Epithelial cell of alveolus of lung (primary cell): ENCODE results near the genes CKS2, SECISBP2 and GADD45G.

DNA sequence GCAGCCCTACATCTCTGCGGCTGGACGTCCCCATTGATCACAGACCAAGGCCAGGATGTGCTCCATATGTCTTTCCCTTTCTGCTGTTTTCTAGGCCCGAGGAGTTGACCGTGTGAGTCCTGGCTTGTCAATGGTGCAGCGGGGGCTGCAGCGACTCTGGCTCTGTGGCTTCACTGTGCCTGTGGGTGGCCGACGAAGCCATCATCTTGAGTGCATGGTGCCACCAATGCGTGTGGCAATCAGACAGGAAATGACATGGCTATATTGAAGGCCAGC lies 67.8 kb upstream of the S1PR3 start:
- RAMPAGE, long total RNA, result no peak
- RRBS, result no CpG with 5 or more reads among the region's 9 CpGs

GRCh38 chr9:89176066-89176329 lies 2.6 kb downstream of the SHC3 start:
- RAMPAGE, long total RNA, result no peak
- RRBS, result no CpG with 5 or more reads among the region's 4 CpGs

DNA sequence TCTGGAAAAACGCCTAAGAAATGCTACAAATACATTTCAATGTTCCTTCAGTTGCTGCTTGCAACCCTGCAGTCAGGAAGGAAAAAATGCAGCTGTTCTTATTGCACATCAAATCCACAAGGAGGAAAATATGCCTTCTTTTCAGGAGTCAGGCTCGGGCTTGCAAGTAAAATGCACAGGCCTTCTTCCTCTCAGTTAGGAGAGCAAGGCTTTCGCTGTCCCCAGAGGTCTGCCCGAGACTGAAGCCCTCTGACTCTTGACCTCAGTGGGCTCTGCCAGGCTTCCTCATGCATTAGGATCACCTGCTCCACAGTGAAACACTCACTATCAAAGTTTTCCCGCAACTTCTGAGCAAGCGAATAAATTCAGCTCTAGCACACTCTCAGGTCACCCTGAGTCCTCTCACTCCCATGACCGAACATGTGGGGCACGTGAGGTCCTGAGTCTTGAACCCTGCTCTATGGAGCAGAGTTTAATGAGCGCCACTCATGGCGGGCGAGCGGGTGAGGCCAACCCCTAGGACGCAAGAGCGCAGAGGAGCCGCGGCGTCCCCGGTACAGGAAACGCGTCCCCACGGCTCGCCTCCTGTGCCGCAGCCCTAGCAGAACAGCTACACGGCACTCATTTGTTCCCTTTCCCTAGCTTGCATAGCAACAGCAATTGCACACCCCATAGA lies 1.1 kb upstream of the SHC3 start:
- RAMPAGE, long total RNA, result no peak
- RRBS, result no CpG with 5 or more reads among the region's 24 CpGs

- RAMPAGE, long total RNA, result no peak
- RRBS, result 1% methylated on average over 32 of the region's 75 CpGs
These were observed at the start of gene CKS2 for GRCh38 chr9:89311085-89311914. CKS2 (plus strand) TSS chr9:89311195.

GRCh38 chr9:89318313-89319193 lies at the start of gene SECISBP2:
SECISBP2 (plus strand) TSS chr9:89318500.
- RAMPAGE, long total RNA, result start-site peak on the plus strand at chr9:89318488-89318555, 107 and 174 reads in 2 replicates
- RRBS, result 1% methylated on average over 19 of the region's 89 CpGs

DNA sequence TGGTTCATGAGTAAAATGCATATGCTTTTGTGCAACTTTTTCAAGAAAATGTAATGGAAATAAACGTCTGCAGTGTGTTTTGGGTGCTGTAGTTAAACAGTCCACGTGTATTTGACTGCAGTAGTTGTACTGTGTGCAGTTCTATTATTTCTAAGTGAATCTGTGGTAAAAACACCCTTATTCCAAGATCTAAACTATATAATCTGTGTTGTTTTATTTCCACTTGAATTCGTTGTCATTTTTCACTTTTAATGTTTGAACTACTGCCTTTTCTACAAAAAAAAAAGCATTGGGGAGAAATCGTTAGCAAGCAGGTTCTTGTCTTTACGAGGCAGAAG lies 863 bp downstream of the SECISBP2 start:
- RAMPAGE, long total RNA, result no peak
- RRBS, result no CpG with 5 or more reads among the region's 5 CpGs

- RAMPAGE, long total RNA, result no peak
- RRBS, result no CpG with 5 or more reads among the region's 12 CpGs
These were observed 72.8 kb downstream of the SECISBP2 start for GRCh38 chr9:89391006-89391583.

DNA sequence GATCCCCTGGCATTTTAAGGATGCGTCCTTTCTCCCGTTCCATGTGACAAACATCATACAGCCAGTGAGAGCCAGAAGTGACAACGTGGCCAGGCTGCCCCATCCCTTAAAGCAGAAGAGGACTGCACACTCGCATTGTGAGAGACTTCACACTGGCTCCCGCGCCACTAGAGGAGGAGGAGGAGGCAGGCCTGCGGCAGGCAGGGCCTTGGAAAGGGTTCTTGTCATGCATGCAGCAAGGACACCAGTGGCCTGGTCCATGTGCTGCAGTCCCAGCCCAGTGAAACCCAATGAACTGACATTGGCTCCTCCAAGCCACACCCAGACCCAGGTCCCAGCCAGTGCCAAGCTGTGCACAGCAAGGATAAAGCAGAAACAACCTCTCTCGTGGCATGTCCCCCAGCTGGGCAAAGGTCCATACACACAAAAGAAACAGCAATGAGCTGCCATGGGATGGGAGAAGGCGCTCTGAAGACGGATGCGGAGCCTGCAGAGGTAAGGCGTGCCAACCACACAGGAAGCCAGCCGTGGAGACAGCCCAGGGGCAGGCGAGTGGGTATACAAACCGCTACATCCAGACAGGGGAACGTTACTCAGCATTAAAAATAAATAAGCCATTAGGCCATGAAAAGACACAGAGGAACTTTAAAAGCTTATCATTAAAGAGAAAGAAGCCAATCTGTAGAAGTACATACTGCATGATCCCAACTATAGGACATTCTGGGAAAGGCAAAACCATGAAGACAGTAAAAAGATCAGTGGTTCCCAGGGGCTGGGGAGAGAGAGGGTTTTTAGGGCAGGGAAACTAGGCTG lies 89.2 kb downstream of the SEMA4D start:
- RAMPAGE, long total RNA, result no peak
- RRBS, result no CpG with 5 or more reads among the region's 16 CpGs

GRCh38 chr9:89426454-89427096 lies 71.3 kb downstream of the SEMA4D start:
- RAMPAGE, long total RNA, result no peak
- RRBS, result no CpG with 5 or more reads among the region's 13 CpGs

DNA sequence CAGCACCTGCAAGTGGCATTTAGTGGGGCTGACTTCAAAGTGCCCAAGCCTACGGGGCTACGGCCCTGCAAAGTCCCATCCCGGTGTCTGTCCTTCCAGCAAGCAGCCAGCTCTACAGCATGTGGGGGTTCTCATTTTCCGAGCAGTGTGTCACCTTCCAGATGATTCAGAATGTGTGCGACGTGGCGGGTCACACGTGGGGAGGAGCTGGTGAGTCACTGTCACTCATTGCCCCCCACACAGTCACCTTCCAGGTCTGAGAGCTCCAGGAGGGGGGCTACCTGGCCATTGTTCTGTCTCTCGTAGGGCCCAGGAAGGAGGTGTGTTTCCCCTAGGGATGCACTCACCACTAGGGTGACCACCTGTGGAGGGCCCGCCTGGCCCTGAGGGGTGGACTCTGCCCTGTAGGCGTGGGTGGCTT lies 70.3 kb downstream of the SEMA4D start:
- RAMPAGE, long total RNA, result no peak
- RRBS, result 78% methylated on average over 3 of the region's 11 CpGs

GRCh38 chr9:89432181-89432699 lies 65.7 kb downstream of the SEMA4D start:
- RAMPAGE, long total RNA, result no peak
- RRBS, result no CpG with 5 or more reads among the region's 5 CpGs

GRCh38 chr9:89499058-89499619 lies 1.2 kb upstream of the SEMA4D start:
- RAMPAGE, long total RNA, result no peak
- RRBS, result no CpG with 5 or more reads among the region's 9 CpGs

DNA sequence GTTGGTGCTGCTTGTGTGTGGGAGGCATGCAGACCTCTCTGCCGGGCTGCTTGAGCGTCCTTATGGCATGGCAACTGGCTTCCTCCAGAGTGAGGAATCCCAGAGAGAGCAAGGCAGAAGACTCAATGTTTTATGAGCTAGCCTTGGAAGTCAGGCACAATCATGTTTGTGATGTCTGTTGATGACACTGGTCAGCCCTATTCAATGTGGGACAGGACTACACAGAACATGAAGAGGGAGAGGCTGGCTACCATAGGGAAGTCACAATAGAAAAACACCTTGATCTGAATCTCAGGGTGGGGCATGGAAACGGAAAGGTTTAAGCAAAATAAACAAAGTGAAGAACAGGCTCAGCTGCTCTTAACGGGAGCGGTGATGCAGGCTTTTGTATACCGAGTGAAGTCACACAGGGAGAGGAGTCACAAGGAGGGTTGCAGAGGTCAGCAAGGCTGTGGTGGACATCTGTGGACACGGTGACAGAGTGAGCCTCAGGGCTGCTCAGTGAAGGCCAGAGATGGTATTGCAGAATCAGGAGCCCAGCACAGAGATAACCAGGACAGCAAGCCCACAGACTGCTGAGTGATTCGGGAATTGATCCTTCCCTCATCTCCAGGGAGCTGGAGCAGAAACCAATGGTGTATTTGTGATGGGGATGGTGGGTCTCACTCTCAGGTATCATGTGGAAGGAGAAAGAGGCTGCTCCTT lies 30.6 kb upstream of the SEMA4D start:
- RAMPAGE, long total RNA, result no peak
- RRBS, result no CpG with 5 or more reads among the region's 8 CpGs

- RAMPAGE, long total RNA, result no peak
- RRBS, result no CpG with 5 or more reads among the region's 49 CpGs
These were observed at the start of gene GADD45G for GRCh38 chr9:89604591-89605290. GADD45G (plus strand) TSS chr9:89605012.

DNA sequence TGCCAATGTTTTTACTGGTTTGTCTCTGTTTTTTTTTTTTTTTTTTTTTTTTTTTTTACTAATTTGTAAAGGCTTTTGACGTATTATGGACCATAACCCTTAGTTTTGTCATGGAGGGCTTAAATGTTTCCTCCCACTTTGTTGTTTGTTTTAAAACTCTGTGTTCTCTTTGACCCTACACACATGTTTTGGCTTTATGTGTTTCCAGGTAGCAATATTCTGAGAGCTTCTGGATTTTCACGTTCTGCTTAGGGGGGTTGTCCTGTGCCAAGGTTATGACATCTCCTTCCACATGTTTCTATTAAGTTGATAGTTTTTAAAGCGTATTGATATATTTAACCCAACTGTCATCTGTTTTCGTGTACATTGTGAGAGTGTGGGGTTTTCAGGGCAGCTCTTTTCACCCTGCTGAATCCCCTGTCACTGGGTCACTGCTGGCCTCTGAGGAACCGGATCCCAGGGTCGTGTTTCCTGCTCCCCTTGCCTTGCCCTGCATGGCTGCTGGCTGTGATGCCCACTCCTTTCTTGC lies 49.6 kb downstream of the GADD45G start:
- RAMPAGE, long total RNA, result no peak
- RRBS, result no CpG with 5 or more reads among the region's 6 CpGs

- RAMPAGE, long total RNA, result no peak
- RRBS, result no CpG with 5 or more reads among the region's 11 CpGs
These were observed 56.5 kb downstream of the GADD45G start for GRCh38 chr9:89661187-89661928.

DNA sequence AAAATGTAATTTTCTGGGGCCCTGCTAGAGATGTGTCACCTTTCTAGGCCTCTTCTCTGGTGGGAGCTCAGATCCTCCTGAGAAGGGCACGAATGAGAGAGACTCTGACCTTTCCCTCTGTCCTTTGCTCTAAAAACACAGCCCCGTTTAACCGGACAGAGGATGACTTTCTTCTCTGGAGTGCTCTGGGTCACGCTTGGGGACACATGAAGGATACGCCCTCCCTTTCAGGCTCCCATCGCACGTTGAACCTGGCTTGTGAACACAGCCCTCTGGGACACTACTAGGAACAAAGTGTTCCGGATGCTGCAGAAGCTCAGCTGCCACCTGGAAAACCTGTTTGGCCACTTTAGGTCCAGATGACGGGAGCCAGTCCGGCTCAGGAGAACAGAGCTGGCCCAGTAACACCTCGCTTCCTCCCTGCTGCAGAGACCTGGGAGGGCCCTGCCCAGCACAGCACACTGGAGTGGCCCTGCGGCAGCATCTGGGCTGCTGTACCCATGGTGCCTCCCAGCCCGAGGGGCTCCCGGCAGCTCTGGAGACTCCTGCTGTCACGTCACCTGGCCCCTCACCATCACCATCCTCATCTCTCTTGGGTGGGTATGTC lies 60.1 kb downstream of the GADD45G start:
- RAMPAGE, long total RNA, result no peak
- RRBS, result 84% methylated on average over 3 of the region's 15 CpGs

- RAMPAGE, long total RNA, result no peak
- RRBS, result no CpG with 5 or more reads among the region's 21 CpGs
These were observed 80.1 kb downstream of the GADD45G start for GRCh38 chr9:89684659-89685656.

DNA sequence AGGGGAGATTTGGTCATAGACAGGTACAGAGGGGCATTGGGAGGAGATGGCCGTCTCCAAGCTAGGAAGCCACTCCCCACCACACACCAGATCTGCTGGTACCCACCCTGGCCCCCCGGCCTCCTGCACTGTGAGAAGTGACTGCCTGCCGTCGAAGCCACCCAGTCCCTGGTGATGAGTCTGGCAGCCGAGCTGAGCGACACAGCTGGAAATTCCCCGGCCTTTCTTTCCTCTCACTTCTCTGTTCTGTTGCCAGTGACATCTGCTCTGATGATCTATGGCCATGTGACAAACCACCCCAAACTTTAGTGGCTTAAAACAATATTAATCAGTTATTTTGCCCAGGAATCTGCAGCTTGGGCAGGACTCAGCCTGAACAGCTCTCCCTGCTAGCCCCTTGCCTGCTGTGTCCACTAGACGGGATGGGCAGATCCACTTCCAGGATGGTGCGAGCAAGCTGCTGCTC lies 211.1 kb downstream of the GADD45G start:
- RAMPAGE, long total RNA, result no peak
- RRBS, result 18% methylated on average over 5 of the region's 9 CpGs

GRCh38 chr9:89874809-89875389 lies 270.1 kb downstream of the GADD45G start:
- RAMPAGE, long total RNA, result no peak
- RRBS, result no CpG with 5 or more reads among the region's 10 CpGs